Parietal lobe (tissue), 2 donors: ENCODE results near the genes PLA2G2E, CAMK2N1 and CDA.

DNA sequence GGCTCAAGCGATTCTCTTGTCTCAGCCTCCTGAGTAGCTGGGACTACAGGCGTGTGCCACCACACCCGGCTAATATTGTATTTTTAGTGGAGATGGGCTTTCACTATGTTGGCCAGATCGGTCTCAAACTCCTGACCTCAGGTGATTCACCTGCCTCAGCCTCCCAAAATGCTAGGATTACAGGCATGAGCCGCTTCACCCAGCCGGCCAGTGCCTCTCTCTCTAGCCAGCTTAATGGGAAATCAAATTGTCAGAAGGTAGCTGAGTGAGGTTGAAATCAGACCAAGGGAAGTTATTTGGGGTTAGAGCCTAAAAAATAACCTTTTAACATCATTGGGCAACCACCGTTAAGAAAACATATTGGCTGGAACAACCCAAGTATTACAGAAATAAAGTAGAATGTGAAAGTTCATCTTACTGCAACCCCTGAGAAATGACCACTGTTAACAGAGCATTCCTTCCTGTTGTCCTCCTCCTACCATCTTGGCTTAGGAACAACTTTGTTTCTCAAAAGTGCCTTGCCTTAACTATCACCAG lies 3.1 kb upstream of the RNF186 start:
- RAMPAGE, long total RNA, result no peak

DNA sequence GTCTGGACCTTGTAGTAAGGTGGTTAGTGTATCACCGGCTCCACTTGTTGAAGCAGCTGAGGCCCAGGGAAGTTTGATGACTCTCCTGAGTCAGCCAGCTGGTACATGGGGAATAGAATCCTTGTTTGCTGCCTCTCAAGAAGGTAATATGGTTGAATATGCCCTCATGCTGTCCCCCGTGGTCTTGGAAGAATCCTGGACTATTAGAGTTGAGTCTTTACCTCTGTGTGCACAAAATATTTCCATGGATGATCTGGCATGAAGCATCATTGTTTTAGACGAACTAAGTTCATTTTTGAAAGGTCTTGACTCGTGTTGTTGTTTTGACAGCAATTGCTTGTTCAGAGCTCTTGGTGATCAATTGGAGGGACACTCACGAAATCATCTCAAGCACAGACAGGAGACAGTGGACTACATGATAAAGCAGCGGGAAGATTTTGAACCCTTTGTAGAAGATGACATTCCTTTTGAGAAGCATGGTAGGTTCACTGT lies 7.9 kb downstream of the OTUD3 start:
- RAMPAGE, long total RNA, result no peak

DNA sequence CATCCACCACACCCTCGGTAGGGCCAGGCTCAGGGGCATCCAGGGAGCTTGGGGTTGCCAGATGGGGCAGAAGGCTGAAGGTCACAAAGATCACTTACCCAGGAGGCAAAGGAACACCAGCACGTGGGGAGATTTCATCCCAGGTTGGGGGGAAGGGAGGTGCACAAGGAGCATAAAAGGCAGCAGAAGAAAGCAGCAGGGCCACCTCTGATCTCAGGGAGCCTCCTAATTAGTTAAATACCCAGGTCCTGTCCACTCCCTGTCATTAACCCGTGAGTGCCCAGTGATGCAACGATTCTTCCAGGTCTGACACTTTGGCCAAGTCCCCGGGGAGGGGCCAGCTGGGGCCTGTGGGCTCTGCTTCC lies at the start of gene PLA2G2E:
Gene PLA2G2E, minus strand, starts transcription at position 196 of the 365 bp plus-strand sequence.
- RAMPAGE, long total RNA, result no peak

GRCh38 chr1:20194471-20195414 lies 8.4 kb upstream of the PLA2G2C start:
- RAMPAGE, long total RNA, result no peak

- RAMPAGE, long total RNA, result no peak
Observed at GRCh38 chr1:20265308-20265736, 25.4 kb upstream of the VWA5B1 start.

- RAMPAGE, long total RNA, result no peak
Observed at GRCh38 chr1:20358425-20359161, 67.9 kb downstream of the VWA5B1 start.

DNA sequence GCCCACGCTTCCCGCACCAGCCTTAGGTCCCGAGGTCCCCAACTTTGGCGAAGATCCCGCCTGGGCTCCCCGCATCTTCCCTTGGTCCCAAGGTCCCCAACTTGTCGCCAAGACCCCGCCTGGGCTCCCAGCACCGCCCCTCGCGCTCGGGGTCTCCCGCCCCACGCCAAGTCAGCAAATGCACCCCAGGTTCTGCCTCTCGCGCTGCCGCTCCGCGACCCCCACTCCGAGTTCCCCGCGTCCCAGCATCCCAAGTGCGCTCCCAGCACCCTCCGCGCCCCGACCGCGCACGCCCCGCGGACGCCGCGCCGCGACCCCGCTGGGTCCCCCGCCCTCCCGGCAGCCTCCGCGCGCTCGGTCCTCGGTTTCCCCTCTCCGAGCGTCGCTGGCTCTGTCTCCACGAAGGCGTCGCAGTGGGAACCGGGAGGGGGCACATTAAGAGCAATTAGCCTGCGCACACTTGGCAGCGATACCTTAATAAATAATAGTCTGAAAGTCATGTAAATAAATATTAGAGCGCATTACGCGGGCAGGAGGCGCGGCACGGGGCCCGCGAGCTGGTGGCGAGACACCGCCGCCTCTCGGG lies 75.8 kb downstream of the VWA5B1 start:
- RAMPAGE, long total RNA, result no peak

GRCh38 chr1:20485479-20486580 lies at the start of gene CAMK2N1:
TSS of gene CAMK2N1 (minus strand) at chr1:20486210.
- RAMPAGE, long total RNA, result no peak

DNA sequence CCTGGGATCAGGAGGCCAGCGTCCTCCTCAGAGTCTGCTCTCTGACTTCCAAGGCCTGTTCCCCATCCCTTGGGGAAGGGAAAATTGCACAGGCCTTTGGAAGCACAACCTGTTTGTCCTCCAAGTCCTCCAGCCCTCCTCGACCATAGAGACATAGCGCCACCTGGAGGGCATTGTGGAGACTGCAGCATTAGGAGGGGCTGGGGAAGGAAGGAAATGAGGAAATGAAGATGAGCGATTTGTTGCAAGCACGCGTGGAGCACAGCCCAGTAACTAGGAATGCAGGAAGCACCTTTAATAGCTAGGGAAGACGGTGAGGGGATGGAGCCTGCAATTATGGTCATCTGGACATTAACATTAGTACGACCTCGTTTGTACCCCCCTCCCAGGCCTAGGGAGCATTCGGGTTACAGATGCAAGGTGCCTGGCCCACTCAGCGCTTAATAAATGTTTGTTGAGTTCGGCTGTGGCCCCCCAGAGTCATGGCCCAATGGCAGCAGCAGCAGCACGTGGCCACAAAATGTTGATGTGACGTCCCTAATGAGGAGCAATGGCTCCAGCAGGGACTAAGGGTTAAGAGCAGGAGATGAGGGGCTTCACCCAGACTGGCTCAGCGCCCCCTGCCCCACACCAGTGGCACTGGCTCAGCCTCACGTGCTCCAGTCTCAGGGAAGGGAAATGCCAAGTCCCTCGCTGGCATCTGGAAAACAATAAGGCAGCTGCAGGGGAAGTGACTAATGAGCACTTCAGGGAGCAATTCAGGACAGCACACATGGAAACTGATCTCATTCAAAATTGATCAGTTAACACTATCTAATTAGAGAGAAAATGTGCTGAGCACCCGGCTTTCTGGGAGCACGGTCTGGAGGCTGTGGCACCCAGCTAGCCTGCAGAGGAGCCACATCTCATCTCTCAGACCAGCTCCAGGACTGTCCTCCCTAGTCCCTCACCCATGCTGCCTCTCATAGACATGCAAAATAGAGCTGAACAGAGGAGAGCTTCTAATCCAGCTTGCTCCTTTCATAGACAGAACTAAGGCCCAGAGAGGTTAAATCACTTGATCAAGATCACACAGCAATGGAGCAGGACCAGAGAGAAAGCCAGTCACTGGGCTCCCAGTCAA lies 8.2 kb upstream of the CAMK2N1 start:
- RAMPAGE, long total RNA, result no peak

DNA sequence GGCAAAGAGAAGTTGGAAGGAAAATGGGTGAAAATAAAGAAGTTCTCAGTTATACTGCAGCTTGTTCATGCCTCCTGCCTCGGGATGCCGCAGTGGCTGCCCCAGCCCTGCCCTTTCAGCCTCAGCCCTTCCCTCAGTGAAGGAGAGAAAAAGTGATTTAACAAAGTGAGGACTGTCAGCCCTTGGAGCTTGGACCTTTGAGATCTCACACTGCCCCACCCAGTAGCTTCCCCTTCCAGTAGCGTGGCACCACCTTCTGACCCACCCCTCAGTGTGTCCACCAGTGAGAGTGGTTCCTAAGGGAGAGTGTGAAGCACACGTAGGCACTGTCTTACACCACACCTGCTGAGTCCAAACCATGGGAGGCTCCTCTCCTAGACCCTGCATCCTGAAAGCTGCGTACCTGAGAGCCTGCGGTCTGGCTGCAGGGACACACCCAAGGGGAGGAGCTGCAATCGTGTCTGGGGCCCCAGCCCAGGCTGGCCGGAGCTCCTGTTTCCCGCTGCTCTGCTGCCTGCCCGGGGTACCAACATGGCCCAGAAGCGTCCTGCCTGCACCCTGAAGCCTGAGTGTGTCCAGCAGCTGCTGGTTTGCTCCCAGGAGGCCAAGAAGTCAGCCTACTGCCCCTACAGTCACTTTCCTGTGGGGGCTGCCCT lies at the start of gene CDA:
Gene CDA, plus strand, starts transcription at position 499 of the 656 bp plus-strand sequence.
- RAMPAGE, long total RNA, result no peak

DNA sequence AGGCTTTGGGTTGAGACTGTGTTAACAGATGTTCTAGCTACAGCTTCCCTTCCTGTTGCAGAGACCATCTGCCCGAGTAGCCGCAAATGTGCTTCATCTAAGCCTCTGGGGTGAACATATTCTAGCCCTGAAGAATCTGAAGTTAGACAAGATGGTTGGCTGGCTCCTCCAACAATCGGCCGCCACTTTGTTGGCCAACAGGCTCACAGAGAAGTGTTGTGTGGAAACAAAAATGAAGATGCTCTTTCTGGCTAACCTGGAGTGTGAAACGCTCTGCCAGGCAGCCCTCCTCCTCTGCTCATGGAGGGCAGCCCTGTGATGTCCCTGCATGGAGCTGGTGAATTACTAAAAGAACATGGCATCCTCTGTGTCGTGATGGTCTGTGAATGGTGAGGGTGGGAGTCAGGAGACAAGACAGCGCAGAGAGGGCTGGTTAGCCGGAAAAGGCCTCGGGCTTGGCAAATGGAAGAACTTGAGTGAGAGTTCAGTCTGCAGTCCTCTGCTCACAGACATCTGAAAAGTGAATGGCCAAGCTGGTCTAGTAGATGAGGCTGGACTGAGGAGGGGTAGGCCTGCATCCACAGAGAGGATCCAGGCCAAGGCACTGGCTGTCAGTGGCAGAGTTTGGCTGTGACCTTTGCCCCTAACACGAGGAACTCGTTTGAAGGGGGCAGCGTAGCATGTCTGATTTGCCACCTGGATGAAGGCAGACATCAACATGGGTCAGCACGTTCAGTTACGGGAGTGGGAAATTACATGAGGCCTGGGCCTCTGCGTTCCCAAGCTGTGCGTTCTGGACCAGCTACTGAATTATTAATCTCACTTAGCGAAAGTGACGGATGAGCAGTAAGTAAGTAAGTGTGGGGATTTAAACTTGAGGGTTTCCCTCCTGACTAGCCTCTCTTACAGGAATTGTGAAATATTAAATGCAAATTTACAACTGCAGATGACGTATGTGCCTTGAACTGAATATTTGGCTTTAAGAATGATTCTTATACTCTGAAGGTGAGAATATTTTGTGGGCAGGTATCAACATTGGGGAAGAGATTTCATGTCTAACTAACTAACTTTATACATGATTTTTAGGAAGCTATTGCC lies 10.4 kb downstream of the DDOST start:
- RAMPAGE, long total RNA, result no peak

DNA sequence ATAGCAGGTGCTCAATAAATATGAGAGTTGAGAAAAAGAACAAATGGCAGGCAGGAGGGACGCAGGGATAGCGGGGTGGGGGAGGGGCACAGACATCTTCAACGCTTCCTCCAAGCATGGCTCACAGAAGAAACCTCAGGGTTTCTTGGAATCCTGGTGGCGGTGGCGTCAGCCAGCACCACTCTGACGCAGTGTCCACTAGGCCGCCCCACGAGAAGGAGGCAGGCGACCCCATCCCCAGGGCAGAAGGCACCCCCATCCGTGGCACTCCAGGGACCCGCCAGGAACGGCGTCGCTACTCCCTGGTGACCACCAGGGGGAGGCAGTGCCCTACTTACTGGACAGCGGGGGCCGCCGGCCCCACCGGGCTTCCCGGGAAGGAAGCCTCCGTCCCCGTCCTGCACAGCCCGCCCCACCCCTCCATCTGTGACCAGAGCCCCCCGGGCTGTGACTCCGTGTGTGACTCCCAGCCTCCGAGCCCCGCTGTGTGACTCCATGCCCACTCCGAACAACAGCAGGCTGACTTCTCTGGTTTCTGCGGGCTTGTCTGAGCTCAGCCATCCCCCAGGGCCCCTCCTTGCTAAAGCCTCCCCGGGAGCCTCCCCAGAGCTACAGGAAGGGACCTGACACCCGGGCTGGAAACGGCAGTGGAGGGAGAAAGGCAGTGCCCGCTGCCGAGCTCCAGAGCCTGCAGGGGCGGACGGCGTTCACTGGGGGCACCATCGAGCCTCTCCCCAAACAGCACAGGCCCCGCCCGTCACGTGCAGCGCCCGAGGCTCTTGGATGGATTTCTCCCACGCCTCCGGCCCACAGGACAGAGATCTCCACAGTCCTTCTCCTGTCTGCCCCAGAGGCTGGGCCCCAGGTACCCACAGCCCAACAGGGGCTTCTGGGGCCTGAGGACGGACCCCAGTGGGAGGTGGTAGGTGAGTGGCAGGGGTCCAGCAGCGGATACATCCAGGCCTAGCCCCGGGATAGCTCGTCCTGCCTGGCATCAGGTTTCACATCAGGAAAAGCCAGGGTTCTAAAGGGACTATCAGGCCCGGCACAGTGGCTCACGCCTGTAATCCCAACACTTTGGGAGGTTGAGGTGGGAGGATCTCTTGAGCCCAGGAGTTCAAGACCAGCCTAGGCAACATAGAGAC lies 21.1 kb downstream of the KIF17 start:
- RAMPAGE, long total RNA, result no peak

DNA sequence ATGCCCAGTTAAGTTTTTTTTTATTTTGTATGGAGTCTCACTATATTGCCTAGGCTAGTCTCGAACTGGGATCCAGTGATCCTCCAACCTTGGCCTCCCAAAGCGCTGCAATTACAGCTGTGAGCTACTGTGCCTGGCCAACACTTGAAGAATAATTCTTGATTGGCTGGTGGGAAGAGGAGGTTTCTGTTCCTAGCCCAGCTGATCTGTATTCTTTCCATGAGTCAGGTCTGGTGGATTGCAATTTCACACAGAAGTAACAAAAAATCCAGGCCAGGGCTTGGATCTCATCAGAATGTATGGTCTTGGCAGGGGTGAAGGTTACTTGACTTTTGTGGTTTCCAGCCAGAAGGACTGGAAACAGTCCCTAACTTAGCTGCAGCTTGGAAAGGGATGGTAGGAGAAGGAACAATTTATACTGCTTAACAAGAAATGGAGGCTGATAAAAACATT lies 5.1 kb upstream of the HP1BP3 start:
- RAMPAGE, long total RNA, result no peak

DNA sequence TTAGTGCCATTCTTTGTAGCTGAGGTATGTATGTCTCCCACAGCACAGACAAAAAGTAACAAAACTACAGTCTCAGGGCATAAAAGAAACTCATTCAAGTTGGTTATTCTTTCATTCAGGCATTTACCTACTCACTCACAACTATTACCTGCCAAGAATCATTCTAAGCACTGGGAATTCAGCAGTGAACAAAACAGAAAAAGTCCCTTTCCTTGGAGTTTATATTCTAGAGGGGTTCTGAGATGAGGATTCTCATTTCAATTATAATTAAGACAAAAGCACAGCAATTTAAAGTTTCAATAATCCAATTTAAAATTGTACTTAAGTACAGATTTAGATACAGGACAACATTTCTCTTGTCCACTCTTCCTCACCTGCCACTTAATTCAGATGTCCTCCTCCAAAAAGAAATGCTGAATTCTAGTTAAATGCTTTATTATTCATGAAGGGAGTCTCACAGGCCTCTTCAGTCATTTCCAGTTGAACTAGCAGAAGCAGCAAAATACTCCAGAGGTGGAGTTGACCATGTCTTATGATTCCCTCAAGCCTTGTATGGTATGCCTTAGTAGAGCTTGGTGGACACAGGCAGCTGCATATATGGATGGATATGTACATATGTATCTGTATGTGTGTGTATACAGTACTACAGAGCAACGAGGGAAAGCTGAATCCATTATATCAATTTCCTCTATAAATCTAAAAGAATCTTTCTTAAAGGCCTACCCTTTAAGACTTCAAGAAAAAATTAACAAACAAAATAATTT lies 83.4 kb upstream of the HP1BP3 start:
- RAMPAGE, long total RNA, result no peak

GRCh38 chr1:20875537-20876110 lies 88.5 kb upstream of the HP1BP3 start:
- RAMPAGE, long total RNA, result no peak

DNA sequence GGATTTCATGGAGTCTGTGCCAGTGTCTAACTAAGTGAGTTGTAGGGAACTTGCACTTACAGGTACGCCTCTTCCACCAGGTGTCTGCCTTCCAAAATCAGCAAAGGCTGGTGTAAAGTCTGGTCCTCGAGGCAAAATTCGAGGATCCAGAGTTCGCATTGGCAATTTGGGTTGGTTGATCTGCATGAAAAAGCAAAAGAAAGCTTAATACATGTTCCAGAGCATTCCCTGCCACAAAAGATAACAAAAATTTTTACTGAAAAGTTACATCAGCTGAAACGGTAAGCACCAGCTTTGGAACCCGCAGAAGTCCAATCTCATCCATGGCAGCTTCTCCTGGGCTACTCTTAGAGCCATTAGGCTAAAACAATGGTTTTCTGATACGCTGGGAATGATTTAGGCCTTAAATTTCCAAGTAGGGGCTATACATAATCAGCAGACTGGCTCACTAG lies 106.4 kb upstream of the HP1BP3 start:
- RAMPAGE, long total RNA, result no peak

- RAMPAGE, long total RNA, result no peak
Observed at GRCh38 chr1:21035006-21035374, 141.7 kb downstream of the EIF4G3 start.

DNA sequence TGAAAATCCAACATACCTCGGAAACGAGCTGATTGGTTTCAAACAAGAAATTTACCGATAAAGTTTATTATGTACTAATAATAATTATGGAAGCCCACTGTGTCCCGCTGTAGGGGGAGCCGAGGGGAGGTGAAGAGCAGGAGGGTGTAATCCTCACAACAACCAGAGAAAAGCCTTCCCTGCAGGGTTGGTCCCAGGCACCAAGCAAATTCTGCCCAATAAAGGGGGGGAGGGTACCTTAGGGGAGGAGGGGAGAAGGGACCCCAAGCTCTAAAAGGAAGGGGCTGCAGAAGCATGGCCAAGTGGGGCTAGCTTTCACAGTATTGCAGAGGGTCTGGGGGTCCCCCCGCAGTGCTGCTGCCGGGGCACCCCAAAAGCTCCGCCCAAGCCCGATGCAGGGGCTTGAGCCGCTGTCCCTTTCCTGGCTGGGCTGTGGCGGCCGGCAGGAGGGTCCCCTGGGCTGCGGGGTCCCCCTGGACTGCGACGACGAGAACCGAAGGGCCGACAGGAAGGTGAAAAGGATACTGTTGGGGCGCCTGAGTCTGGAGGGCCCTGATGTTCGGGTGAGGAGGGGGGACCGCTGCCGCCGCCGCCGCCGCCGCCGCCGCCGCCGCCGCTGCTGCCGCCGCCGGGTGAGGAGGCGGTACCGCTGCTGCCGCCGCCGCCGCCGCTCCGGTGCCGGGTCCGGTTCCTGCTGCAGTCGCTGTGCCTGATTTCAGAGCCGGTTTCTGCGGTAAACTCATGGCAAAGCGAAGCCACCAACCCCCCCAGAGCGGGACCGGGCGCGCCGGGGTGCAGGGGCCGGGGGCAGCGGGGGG lies 838 bp downstream of the EIF4G3 start:
- RAMPAGE, long total RNA, result no peak

DNA sequence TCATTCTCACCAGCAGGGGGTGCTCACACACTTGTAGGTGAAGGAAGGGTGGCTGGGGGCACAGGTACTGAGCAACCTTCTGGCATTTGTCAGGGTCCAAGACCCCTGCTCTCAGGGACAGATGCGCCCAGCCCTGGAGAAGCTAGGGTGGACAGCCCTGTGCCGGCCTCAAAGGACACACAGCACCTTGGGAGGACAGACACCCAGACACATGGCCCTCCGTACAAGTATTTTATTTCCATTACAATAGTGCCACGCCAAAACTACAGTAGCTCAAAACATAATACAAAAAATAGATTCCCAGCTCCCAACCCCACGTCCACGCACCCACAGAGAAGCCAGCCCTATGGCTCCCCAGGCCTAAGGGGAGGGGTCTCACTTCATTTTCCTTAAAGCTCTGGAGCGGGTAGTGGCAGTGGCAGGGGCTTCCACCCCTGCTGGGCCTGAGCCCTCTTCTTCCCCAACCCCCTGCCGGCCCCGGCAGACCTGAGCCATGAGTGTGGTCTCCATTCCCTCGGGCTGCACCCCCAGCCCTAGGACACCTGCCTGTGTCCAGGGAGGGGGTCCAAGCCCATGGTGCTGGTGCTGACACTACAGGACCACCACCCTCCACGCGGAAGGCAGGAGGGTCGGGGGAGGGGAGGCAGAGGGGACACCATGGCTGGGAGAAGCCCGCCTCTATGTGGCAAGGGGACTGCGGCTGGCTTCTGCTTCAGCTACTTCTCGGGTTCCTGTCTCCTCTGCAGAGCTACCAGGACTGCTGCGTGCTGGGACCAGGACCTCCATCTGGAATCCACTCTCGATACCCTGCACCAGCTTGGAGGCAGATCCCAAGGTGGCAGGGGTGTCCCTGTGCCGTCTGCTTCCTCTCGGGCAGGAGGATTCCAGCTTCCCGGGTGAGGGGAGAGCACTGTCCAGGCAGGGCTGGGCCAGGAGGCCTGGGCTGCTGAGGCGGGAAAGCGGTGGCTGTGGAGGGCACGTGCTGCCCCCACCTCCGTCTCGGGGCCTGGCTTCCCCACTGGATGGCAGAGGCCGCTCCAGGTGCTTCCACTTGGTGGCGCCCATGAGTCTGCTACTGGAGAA lies 40.7 kb upstream of the EIF4G3 start:
- RAMPAGE, long total RNA, result no peak

GRCh38 chr1:21255810-21256190 lies 34.5 kb downstream of the ECE1 start:
- RAMPAGE, long total RNA, result no peak